Keratinocyte (primary cell): ENCODE measurements around a stretch of chr3.

DNA sequence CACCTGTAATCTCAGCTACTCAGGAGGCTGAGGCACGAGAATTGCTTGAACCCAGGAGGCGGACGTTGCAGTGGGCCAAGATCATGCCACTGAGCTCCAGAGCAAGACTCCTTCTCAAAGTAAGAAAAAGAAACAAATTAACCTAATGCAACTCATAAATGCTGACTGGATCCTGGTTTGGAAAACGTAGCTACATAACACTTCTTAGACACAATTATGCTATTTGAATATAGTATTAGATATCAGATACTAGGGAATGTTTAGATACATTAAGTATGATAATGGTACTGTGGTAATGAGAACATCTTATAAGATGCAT lies 5.7 kb upstream of the ISY1 start:
CAGE:
- cytosol, long polyA minus RNA, result no peak
- cytosol, long polyA plus RNA, result no peak
- long polyA plus RNA, result no peak
- nucleus, long polyA minus RNA, result no peak
- nucleus, long polyA plus RNA, result no peak

CAGE:
- cytosol, long polyA minus RNA, result no peak
- cytosol, long polyA plus RNA, result no peak
- long polyA plus RNA, result no peak
- nucleus, long polyA minus RNA, result no peak
- nucleus, long polyA plus RNA, result no peak
Measured at GRCh38 chr3:129184251-129184833, 646 bp upstream of the CNBP start.

DNA sequence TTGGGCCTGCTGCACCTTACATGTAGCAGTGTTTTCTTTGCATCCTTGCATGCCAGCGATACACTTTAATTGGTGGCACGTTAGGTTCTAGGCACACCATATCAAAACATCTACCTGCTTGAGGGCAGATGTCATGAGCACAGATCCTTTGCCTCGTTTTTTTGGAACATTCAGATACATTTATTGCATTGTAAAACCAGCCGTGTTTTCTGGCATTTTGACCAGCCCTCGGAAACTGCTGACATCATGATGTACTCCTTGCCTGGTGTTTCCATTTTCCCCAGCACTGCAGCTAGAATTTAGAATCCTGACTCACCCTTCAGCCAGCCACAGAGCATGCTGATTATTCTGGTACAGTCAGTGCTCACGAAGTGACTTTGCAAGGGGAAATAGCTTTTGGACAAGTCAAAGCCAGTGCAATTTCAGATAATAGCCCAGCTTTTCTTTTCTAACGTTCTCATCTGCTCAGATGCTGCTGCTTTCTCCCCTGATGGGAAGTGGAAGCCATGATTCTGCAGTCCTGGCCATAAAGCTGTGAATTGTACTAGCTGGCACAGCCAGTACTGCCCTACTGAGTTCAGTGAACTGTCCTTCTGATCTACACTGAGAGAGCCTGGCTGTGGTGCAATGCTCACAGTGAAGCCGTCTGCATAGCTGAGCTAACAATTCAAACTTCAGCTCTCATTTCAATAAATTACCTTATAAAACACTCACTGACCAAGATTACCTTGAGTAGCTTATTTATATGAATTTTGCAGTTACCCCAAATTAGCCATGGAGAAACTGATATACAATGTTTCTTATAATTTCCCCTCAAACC lies 12.1 kb upstream of the CNBP start:
CAGE:
- cytosol, long polyA minus RNA, result no peak
- cytosol, long polyA plus RNA, result no peak
- long polyA plus RNA, result no peak
- nucleus, long polyA minus RNA, result no peak
- nucleus, long polyA plus RNA, result no peak

CAGE:
- cytosol, long polyA minus RNA, result no peak
- cytosol, long polyA plus RNA, result no peak
- long polyA plus RNA, result no peak
- nucleus, long polyA minus RNA, result no peak
- nucleus, long polyA plus RNA, result no peak
Measured at GRCh38 chr3:129239884-129240920, 9.2 kb upstream of the COPG1 start.

DNA sequence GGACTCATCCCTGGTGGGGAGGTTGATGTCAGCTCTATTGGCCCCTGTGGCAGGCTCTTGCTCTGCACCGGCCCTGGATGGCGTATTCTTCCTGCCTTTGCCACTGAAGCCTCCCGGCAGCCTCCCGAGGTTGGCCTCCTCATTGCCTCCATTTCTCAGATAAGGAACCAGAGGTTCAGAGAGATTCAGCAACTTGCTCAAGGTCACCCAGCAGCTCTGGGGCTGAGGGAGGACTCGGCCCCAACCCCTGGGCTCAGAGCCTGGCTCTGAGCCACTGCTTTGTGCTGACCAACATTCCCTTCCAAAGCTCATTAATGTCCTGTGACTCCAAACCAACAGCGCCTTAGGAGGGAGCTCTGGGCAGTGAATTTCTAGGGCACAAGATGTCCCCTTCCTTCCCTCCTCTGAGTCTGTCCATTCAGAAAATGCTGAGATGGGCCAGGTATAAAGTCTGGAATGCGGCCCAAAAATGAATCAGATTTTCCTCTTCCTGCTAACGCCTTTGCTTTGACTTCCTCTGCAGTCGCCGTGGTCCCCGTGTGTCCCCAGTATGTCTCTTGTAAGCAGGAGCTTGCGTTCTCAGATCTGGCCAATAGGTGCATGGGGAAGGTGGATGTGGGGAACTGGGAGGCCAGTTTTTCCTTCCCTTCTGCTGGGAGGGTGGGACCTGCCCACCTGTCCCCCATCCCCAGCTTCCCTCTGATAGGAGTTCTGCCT lies 36.9 kb upstream of the H1-10 start:
CAGE:
- cytosol, long polyA minus RNA, result no peak
- cytosol, long polyA plus RNA, result no peak
- long polyA plus RNA, result no peak
- nucleus, long polyA minus RNA, result no peak
- nucleus, long polyA plus RNA, result no peak

DNA sequence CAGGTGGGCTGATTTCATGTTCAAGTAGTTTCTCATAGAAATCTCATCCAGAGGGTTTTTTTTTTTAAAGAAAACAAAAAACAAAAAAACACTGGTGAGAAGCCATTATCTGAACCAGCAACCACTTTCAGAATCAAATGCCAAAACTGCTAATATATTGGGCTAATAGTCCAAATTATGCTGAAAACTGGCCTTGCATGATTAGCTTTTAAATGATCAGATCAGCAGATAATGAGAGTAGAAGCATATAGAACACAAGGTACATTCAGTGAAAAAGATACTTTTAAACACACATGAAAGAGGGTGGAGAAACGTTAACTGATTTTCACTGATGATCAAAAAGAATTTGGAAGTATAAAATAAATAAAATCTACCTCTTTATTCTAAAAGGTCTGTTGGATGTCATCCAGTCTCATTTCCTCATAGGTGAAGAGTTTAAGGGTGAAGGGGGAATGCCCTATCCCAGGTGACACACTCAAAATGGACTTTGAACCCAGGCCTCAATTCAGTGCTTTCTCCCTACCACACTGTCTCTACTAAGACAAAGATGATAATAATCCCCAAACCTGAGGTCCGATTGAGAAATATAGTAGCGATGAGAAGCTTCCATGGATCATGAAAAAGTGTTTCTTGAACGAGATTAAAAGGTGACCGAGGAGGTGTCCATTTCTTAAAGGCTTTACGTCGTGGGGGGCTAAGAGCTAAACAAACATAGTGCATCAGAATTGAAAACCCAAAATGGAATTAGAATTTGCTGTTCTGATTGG lies 5.0 kb upstream of the EFCAB12 start:
CAGE:
- cytosol, long polyA minus RNA, result no peak
- cytosol, long polyA plus RNA, result no peak
- long polyA plus RNA, result no peak
- nucleus, long polyA minus RNA, result no peak
- nucleus, long polyA plus RNA, result no peak

GRCh38 chr3:129441807-129442328 lies 1.8 kb downstream of the IFT122 start:
CAGE:
- cytosol, long polyA minus RNA, result no peak
- cytosol, long polyA plus RNA, result no peak
- long polyA plus RNA, result no peak
- nucleus, long polyA minus RNA, result no peak
- nucleus, long polyA plus RNA, result no peak

CAGE:
- cytosol, long polyA minus RNA, result no peak
- cytosol, long polyA plus RNA, result no peak
- long polyA plus RNA, result no peak
- nucleus, long polyA minus RNA, result no peak
- nucleus, long polyA plus RNA, result no peak
Measured at GRCh38 chr3:129468911-129469726, 29.1 kb downstream of the IFT122 start.

CAGE:
- cytosol, long polyA minus RNA, result no peak
- cytosol, long polyA plus RNA, result no peak
- long polyA plus RNA, result no peak
- nucleus, long polyA minus RNA, result no peak
- nucleus, long polyA plus RNA, result no peak
Measured at GRCh38 chr3:129481578-129482363, 41.7 kb downstream of the IFT122 start.

GRCh38 chr3:129560865-129561955 lies 18.2 kb downstream of the H1-8 start:
CAGE:
- cytosol, long polyA minus RNA, result no peak
- cytosol, long polyA plus RNA, result no peak
- long polyA plus RNA, result no peak
- nucleus, long polyA minus RNA, result no peak
- nucleus, long polyA plus RNA, result no peak

GRCh38 chr3:129577335-129577822 lies 29.1 kb downstream of the PLXND1 start:
CAGE:
- cytosol, long polyA minus RNA, result no peak
- cytosol, long polyA plus RNA, result no peak
- long polyA plus RNA, result no peak
- nucleus, long polyA minus RNA, result no peak
- nucleus, long polyA plus RNA, result no peak

CAGE:
- cytosol, long polyA minus RNA, result no peak
- cytosol, long polyA plus RNA, result no peak
- long polyA plus RNA, result no peak
- nucleus, long polyA minus RNA, result no peak
- nucleus, long polyA plus RNA, result no peak
Measured at GRCh38 chr3:129585781-129586525, 20.5 kb downstream of the PLXND1 start.

GRCh38 chr3:129594835-129595205 lies 11.7 kb downstream of the PLXND1 start:
CAGE:
- cytosol, long polyA minus RNA, result no peak
- cytosol, long polyA plus RNA, result no peak
- long polyA plus RNA, result no peak
- nucleus, long polyA minus RNA, result no peak
- nucleus, long polyA plus RNA, result no peak

DNA sequence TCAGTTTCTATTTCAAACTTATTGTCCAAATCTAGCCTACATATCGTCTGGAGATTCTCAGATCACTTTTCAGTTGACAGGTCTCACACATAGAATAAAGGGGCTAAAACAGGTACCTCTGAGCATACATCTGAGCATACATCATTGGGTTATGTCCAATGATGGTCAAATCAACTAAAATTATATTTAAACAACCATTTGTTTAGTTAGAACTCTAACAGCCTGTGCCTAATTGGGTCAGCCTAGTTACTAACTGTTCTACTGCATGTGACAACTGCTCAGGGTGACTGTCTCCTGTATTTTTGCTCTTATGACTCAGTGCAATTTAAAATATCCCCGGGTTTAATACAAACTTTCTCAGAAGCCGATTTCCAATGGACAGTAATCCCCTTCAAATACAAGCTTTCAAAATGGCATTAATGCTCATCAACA lies 57.7 kb upstream of the PLXND1 start:
CAGE:
- cytosol, long polyA minus RNA, result no peak
- cytosol, long polyA plus RNA, result no peak
- long polyA plus RNA, result no peak
- nucleus, long polyA minus RNA, result no peak
- nucleus, long polyA plus RNA, result no peak

GRCh38 chr3:129670284-129671338 lies 64.1 kb upstream of the PLXND1 start:
CAGE:
- cytosol, long polyA minus RNA, result no peak
- cytosol, long polyA plus RNA, result no peak
- long polyA plus RNA, result no peak
- nucleus, long polyA minus RNA, result no peak
- nucleus, long polyA plus RNA, result no peak

GRCh38 chr3:129686921-129687283 lies 80.4 kb upstream of the PLXND1 start:
CAGE:
- cytosol, long polyA minus RNA, result no peak
- cytosol, long polyA plus RNA, result no peak
- long polyA plus RNA, result no peak
- nucleus, long polyA minus RNA, result no peak
- nucleus, long polyA plus RNA, result no peak

CAGE:
- cytosol, long polyA minus RNA, result no peak
- cytosol, long polyA plus RNA, result no peak
- long polyA plus RNA, result no peak
- nucleus, long polyA minus RNA, result no peak
- nucleus, long polyA plus RNA, result no peak
Measured at GRCh38 chr3:129757061-129757850, 136.3 kb downstream of the TMCC1 start.

DNA sequence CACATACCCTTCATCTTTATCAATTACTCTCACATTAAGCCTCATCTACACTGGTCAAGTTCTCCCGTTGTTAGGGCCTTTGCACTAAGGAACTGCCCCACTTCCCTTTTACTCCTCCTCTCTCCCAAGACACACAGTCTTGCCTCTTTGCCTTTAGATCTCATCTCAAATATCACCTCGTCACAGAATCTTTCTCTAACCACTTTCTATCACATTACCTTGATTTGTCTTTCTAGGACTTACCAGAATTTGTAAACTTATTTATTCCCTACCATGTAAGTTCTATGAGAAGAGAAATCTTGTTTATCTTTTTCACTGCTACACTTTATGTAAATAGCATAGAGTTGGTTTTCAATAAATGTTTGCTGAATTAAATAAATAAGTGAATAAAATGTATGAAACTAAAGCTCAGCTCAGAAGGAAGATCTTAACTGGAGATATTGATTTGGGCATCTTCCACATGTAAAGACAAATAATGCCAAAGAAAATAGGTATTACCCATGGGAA lies 117.5 kb downstream of the TMCC1 start:
CAGE:
- cytosol, long polyA minus RNA, result no peak
- cytosol, long polyA plus RNA, result no peak
- long polyA plus RNA, result no peak
- nucleus, long polyA minus RNA, result no peak
- nucleus, long polyA plus RNA, result no peak

GRCh38 chr3:129827645-129828695 lies 65.5 kb downstream of the TMCC1 start:
CAGE:
- cytosol, long polyA minus RNA, result no peak
- cytosol, long polyA plus RNA, result no peak
- long polyA plus RNA, result no peak
- nucleus, long polyA minus RNA, result no peak
- nucleus, long polyA plus RNA, result no peak

DNA sequence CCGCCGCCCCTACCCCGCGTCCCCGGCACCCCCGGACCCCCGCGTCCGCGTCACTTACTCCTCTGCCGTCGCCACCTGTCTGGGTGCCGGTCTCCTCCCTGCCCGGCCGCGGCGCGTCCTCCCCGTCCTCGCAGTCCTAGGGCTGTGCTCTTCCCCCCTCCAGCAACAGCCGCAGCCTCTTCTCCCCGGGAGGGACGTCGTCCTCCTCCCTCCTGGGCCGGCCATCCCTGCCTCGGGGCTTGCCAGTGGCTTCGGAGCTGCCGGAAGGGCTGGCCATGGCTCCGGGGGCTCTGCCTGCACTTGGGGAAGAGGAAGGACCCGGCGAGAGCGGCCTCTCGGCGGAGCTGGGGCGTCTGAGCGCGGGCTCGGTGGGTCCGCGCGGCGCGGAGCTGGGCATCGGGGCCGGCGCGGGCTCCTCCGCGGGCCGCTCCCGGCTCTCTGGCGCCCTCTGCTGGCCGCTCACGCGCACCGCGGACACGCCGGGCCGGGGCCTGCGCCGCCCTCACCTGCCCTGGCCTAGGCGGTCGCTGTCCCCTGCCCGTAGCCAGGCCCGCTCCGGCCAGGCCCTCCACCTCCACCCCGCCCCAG lies 28.3 kb downstream of the TRH start:
CAGE:
- cytosol, long polyA minus RNA, result no peak
- cytosol, long polyA plus RNA, result no peak
- long polyA plus RNA, result no peak
- nucleus, long polyA minus RNA, result no peak
- nucleus, long polyA plus RNA, result no peak